ENCODE measurements around a stretch of chr13.

DNA sequence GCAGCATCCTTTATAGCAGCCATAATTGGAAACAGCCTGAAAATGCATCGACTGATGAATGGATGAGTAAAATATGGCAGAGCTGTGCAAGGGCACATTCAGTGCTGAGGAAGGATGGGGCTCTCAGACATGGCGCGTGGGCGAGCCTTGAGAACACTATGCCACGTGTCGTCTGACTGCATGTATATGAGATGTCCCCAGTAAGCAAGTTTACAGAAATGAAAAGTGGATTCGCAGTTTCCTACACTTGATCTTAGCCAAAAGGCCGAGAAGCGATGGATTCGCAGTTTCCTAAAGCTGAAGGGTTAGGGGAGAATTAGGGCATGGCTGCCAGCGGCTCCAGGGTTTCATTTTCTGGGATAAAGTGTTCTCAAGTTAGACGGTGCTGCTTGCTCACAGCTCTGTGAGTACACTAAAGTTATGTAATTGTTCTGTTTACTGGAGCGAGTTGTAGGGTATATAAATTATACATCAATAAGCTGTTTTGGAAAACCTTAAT is 78.0 kb downstream of the RAB20 start:
- PRO-cap, 2 experiments = no peak in any of the 2 experiments

DNA sequence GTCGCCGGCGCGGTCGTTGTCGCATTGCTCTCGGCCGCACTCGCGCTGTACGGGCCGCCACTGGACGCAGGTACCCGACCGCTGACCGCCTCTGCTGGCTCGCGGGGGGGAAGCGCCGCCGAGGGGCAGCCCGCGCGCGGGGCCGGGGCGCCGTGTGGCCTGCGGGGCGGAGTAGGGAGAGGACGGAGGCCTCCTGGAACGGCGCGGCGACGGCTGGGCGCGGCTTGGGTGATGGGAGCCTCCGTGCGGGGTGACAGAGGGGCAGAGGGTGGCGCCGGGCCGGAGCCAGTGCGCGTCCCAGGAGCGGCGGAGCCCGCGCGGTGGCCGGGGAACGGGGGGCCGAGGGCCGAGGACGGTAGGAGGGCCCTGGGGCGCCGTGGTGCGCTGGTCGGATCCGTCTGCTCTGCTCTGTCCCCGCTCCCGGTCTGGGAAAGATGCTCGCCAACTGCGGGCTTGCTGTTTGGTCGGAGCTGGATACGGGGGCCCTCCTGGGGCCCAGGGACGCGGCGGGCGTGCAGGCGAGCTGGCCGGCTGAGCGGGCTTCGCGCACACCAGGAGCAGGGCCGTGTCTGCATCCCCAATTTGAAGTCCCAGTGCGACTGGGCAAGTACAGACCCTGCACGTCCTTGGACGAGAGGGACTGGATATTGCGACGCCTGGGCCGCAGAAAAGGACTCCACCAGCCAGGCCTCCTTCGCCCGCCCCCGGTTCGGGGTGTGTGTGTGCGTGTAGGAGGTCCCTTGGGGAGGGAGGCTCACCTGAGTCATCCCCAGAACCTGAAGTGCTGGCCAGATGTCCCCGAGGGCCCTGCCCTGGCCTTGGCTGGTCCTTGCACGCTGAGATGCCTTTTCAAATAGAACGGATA is 592 bp downstream of the NAXD start:
- PRO-cap, 2 experiments = peak in 2 of 2 experiments; most common plus-strand start position 128 of the sequence (in 1); most common minus-strand start position 96 of the sequence (in 2)

DNA sequence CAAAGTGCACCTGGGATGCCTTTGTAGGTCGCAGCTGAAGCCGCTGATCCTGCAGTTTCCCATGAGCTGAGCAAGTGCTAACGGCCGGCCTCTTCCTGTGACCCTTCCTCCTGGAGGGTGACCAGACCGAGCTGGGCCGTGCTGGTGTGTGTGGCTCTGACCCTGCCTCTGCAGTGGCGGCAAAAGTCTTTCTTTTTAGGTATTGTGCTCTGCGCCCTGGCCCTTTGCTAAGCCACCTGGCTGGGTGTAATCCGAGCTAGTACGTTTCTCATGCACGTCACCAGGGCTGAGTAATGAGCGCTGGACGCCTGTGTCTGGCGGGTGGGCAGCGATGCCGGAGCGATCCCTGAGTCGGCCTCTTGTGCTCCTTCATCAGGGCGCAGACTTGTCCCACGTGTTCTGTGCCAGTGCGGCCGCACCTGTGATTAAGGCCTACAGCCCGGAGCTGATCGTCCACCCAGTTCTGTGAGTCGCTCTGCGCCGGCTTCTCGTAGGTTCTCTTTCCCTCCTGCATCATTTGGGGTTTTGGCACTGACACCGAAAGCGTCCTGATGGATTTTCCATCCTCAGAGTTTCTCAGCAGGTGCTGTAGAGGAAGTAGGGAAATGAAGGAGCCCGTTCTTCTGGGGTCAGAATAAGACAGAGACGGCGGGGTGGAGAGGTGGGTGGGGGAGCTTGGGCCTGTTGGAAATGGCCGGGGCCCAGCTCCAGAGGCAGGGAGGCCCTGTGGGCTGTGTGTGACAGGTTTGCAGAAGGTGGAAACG is 9.7 kb downstream of the NAXD start:
- PRO-cap, 2 experiments = no peak in any of the 2 experiments

DNA sequence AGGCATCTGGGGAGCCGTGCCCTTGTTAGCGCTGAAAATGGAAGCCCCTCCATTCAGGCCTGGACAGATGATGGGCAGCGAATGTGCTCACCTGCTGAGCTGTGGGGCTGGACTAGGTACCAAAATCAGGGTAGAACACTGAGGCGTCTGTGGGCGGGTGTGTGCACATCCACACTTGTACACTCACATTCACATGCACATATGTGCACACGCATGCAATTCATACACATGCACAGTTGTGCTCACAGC is 20.7 kb downstream of the NAXD start:
- PRO-cap, 2 experiments = no peak in any of the 2 experiments

DNA sequence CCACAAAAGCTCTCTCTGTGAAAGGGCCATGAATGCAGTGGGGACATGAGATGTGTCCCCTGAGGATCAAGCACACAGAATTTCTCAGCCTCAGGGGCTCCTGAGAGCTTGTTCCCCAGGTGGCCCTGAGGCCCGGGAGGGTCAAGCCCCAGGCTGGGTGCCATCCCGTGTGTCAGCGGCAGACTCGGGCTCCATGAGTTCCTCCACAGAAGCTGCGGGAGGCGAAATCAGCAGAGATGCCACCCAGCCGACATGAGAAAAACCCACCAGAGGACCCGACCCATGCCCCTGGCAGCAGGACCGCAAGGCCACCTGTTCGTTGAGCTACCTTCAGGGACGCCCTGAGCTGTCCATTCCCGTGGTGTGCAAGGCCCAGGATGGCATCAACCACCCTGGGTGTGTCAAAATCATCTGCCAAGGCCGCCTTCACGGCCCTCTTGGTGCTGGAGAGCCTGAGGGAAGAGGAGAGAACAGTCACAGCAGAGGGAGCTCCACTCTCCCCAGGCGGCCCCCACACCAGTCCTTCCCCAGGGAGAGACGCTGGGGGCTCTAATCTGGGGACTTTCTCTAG is 30.4 kb downstream of the NAXD start:
- PRO-cap, 2 experiments = no peak in any of the 2 experiments

DNA sequence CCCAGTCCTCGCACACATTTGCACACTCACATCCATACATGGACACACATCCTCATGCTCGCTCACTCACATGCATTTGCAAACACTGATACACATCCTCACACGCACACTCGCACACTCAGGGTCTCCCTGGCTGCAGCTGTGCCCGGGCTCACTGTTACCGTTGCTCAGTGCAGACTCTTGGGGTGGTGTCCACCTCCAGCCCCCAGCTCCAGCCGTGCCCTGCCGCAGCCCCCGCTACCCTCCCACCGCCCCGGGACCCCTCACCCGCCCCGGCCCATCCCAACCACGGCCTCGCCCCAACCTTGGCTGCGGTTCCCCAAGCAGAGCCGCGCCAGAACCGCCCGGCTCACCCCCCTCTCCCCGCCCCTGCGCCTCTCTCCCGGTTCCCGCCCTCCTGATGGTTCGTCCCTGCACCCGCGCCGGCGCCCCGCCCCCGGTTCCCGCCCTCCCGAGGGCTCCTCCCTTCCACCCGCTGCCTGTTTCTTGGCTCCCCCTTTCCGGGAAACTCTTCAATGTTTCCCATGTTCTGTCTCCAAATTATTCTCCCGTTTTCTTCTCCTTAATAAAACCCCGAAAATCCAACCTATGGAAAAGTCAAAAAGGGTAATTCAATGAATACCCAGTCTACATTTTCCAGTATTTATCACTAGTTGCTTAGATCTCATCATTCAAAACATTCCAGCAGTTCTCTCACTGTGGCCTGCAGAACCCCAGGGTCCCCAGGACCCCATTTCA is 40.3 kb downstream of the ANKRD10 start:
- PRO-cap, 2 experiments = no peak in any of the 2 experiments

DNA sequence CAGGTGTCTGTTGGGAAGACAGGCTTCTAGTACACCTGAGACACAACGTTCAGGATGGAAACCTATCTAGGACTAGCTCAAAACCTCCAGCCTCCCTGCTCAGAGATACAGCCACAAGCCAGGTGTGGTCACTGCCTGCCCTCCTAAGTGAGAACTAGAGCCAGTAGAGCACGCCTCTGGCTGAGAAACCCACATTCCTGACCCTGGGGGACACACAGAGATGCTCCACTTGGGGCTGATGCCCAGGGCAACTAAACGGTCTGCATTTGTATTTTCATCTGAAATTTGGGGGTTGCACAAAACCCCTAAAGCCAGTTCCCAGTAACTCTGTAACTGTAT is 28.0 kb downstream of the ANKRD10 start:
- PRO-cap, 2 experiments = no peak in any of the 2 experiments

- PRO-cap, 2 experiments = no peak in any of the 2 experiments
Observed at GRCh38 chr13:110888367-110889160, 26.3 kb downstream of the ANKRD10 start.

- PRO-cap, 2 experiments = no peak in any of the 2 experiments
Observed at GRCh38 chr13:110898426-110898751, 16.5 kb downstream of the ANKRD10 start.

- PRO-cap, 2 experiments = no peak in any of the 2 experiments
Observed at GRCh38 chr13:110913099-110913725, 1.7 kb downstream of the ANKRD10 start.

DNA sequence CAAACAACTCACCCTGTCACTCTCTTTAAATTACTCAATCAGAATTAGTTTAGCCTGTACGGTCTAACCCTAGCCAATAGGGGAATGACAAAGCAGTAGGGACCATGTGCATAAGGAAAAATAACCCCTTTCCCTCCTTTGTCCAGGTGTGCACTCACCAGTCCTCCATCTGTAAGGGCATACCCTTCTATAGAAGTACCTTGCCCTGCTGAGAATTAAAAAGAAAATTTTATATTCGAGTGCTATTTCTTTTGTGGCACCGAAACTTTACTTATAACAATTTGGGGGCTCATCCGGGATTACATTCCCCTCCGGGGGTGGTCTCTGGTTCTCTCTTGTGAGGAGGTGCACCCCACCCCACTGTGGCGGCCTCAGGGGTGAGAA is 50.7 kb upstream of the ANKRD10 start:
- PRO-cap, 2 experiments = no peak in any of the 2 experiments

GRCh38 chr13:111066252-111066921 is 48.7 kb upstream of the ARHGEF7 start:
- PRO-cap, 2 experiments = no peak in any of the 2 experiments

- PRO-cap, 2 experiments = no peak in any of the 2 experiments
Observed at GRCh38 chr13:111202750-111203252, 87.7 kb downstream of the ARHGEF7 start.

- PRO-cap, 2 experiments = peak in 2 of 2 experiments; most common plus-strand start chr13:111249090 (in 2)
Observed at GRCh38 chr13:111248887-111249231, 71.6 kb upstream of the TEX29 start.

GRCh38 chr13:111258339-111259339 is 61.8 kb upstream of the TEX29 start:
- PRO-cap, 2 experiments = no peak in any of the 2 experiments

- PRO-cap, 2 experiments = peak in 1 of 2 experiments; most common plus-strand start chr13:111278507 (in 1)
Observed at GRCh38 chr13:111278022-111278782, 42.2 kb upstream of the TEX29 start.

DNA sequence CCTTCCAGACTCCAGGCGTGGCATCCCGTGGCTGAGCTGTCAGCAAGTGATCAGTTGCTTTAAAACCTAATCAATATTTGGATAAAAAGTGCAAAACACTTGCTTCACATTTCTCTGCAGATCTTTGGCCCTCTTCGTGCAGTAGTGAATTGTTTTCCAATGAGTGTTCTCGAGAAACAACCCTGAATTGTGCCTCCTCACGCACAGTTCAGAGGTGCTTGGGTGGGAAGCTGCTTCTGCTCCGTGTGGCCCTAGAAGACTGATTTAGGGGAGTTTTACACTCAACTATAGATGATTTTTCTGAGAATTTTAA is 39.8 kb upstream of the TEX29 start:
- PRO-cap, 2 experiments = no peak in any of the 2 experiments

GRCh38 chr13:111312641-111312863 is 7.9 kb upstream of the TEX29 start:
- PRO-cap, 2 experiments = no peak in any of the 2 experiments

DNA sequence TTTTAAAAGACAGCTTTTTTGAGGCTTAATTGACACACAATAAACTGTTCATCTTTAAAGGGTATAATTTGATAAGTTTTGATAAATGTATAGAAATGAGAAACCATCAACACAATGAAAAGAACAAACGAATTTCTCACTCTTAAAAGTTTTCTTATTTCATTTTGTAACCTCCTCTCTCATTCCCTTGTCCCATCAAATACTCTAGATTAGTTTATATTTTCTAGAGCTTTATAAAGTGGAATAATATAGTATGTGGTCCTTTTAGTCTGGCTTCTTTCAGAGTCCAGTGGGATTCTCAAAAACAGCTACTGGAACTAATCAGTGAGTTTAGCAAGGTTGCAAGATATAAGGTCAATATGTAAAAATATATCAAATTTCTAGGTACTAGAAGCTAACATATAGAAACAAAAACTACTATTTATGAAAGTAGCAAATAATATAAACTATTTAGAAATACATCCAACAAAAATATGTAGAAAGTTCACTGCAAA is 133.0 kb downstream of the TEX29 start:
- PRO-cap, 2 experiments = no peak in any of the 2 experiments

GRCh38 chr13:111860167-111860744 is 206.7 kb upstream of the SOX1 start:
- PRO-cap, 2 experiments = no peak in any of the 2 experiments

Data from right ventricle myocardium (tissue), 1 donor.